Calu3 (cell line): ENCODE measurements around the genes LTB, NCR3, PRRC2A, C6orf47, SAPCD1 and CYP21A2.

GRCh38 chr6:31582148-31582829 lies at the start of gene LTB:
LTB (minus strand) TSS chr6:31582424.
- PRO-cap: no peak

DNA sequence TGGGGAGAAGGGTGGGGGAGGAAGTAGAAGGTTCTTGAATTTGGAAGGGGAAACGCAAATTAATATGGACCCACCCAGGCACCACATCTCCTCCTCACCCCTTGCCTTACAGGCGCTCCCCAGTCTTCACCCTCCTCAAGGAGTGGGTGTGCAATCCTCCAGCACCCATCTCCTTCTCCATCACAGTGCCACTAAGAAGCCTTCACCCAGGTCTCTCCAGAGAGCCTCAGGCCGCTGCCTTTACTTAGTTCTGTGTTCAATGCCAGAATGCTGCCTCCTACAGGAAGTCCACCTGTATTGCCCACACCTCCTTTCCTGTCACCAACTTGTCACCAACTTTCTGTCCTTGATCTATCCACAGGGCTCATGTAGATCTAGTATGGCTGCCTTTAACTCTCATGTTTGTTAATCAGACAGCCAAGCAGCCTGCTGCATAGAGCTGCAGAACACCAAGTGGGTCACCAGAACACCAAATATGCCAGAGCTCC lies 601 bp upstream of the LST1 start:
- PRO-cap: no peak

DNA sequence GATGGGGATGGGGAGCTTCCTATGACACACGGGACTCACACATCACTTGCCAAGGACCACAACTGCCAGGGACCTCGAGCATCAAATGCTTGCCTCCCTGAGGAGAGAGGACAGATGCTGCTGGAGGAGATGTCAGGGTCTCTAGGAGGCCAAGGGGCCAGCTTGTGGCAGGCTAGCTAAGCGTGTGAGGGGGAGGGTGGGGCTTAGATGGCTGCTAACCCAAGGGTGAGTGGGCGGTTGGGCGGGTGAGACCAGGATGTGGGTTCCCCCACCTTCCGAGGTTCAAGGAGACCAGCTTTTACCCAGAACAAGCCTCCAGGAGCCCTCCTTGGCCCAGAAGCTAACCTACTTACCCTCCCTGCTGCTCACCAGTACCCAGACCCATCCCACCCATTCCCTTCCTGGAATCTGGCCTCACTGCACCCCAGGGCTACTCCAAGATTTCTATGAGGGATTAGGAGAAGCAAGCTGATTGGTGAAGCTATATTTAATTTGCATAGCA lies at the start of gene NCR3:
NCR3 (minus strand) TSS at position 189 of the 502 bp plus-strand sequence.
- PRO-cap: no peak

- PRO-cap: bidirectional peak, plus-strand start at chr6:31620715, minus-strand start at chr6:31620340; bidirectional peak, plus-strand start at chr6:31620889, minus-strand start at chr6:31620893; bidirectional peak, plus-strand start at chr6:31621063, minus-strand start at chr6:31620998
These were observed at the start of gene PRRC2A for GRCh38 chr6:31620488-31621125. PRRC2A (plus strand) TSS chr6:31620715.

DNA sequence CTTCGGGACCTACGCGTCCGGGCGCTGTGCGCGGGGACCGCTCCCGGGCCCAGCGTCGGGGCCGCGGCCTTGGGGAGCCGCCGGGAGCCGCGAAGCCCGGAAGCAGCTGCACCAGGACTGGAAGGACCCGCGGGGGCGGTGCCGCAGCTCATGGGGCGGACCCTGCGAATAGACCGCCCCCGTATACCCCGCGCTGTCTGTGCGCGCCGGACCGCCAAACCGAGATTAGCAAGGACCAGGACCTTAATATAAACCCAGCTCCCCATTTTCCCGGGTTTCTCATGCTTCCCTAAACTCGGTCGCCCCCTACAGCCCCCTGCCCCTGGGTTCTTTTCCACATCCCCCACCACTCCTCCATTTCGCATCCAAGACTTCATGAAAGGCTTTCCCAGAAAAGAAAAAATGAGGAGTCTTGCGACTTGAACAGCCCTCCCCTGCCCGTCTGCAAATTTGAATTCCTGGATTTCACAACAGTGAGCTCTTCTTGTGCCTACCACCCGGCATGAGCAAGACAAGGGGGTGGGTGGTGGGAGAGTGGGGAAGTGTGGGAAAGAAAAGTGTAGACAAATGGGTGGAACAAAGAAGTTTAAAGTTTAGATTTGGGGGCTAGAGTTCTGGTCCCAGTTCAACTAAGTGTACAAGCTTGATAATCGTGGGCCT lies at the start of gene C6orf47:
C6orf47 (minus strand) TSS at position 119 of the 660 bp plus-strand sequence.
- PRO-cap: bidirectional peak, plus-strand start at position 217 of the sequence, minus-strand start at position 96 of the sequence

DNA sequence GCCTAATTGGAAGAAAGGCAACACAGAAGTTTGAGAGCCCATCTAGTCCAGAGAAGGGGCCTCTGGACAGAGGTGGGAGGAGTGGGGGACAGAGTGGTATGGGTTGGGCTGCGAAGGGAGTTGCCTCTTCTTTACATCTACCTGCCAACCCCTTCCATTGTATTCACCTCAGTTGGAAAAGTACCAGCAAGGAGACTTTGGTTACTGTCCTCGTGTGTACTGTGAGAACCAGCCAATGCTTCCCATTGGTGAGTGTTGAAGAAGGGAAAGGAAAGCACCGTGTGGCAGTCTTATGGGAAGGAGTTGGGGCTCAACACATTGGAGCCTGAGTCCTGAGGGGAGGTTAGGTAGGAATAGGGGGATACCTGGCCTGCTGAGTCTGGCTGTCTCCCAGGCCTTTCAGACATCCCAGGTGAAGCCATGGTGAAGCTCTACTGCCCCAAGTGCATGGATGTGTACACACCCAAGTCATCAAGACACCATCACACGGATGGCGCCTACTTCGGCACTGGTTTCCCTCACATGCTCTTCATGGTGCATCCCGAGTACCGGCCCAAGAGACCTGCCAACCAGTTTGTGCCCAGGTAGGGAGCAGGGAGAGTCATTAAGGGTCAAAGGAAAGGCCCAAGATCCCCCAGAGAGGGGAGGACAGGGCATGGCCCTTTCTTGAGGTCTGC lies 713 bp upstream of the LY6G5B start:
- PRO-cap: no peak

DNA sequence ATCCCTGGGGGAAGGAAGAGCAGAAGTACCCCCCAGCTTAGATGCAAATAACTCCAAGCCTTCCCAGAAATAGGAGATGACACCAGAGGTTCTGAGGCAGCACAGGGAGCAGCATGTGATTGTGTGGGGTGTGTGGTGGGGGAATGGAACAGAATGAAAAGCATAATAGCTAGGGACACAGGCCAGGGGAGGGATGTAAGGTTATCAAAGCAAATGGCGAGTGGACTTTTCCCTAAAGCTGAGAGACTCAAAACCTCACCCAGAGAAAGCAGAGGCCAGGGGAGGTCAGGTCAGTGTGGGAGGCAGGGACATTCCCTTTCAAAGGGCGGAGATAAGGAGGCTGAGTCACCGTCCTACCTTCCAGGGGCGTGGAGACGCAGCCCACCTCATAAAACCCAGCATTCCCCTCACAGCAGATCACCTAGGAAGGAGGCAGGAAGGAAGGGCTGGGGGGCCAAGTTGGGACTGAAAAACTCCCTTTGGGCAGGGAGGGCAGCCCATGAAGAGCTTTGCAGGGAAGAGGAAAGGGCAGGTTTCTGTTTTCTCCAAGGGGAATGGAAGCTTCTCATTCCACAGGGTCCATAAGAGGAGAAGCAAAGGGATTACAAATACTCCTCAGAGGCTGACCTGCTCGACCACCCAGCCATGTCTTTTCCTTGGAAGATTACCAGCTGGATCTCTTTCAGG lies 9.5 kb upstream of the LY6G5C start:
- PRO-cap: no peak

DNA sequence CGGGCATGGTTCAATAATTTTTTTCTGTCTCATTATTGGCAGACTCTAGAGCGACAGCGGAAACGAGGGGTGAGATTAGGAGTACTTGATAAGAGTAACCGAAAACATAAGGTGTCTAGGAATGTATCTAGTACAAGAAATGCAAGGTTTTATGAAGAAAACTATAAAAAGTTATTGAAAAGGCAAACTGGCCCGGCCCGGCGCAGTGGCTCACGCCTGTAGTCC lies 303 bp upstream of the ABHD16A start:
- PRO-cap: no peak

DNA sequence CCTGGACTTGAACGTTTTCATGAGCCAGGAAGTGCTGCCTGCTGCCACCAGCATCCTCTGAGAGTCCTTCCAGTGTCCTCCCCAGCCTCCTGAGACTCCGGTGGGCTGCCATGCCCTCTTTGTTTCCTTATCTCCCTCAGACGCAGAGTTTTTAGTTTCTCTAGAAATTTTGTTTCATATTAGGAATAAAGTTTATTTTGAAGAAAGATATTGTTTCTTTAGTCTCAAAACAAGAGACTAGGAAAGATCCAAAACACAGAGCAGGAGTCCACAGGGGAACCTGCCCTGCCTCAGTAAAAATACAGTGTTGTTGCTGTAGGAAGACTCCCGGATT lies at the start of gene SAPCD1:
SAPCD1 (plus strand) TSS at position 186 of the 334 bp plus-strand sequence.
- PRO-cap: no peak

GRCh38 chr6:31762805-31763941 lies 717 bp downstream of the SAPCD1 start:
- PRO-cap: no peak

- PRO-cap: bidirectional peak, plus-strand start at chr6:31775423, minus-strand start at chr6:31775361
These were observed 2.0 kb downstream of the VWA7 start for GRCh38 chr6:31775065-31775550.

DNA sequence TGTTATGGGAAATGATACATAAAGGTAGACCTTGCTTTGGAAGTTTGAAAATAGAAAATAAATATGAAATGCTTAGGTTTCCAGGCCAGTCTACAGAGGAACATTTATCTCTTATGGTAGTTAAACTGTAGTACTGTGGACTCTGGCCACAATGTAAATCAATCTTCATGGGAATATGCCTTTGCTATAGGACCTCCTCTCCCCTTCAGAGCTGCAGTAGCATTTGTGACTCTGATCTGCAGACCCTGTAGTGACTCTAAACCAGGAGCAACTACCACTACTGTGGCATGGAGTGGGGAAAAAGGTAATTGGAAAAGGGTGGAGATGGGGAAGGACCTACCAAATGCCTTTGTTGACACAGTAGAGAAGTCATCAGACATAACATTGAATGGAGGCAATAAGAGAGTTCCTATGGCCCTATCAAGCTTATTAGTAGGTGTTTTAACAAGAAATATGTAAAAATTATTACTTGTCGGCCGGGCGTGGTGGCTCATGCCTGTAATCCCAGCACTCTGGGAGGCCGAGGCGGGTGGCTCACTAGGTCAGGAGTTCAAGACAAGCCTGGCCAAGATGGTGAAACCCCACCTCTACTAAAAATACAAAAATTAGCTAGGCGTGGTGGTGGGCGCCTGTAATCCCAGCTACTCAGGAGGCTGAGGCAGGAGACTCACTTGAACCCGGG lies 4.7 kb downstream of the HSPA1A start:
- PRO-cap: no peak

- PRO-cap: no peak
These were observed 3.5 kb downstream of the NEU1 start for GRCh38 chr6:31859094-31859449.

- PRO-cap: no peak
These were observed 8.3 kb downstream of the EHMT2 start for GRCh38 chr6:31888919-31889893.

- PRO-cap: no peak
These were observed 1.4 kb downstream of the CFB start for GRCh38 chr6:31947000-31947971.

- PRO-cap: no peak
These were observed at the start of gene CYP21A2 for GRCh38 chr6:32037882-32039125. CYP21A2 (plus strand) TSS chr6:32038415.

- PRO-cap: no peak
These were observed 1.0 kb upstream of the TNXB start for GRCh38 chr6:32110267-32110498.

DNA sequence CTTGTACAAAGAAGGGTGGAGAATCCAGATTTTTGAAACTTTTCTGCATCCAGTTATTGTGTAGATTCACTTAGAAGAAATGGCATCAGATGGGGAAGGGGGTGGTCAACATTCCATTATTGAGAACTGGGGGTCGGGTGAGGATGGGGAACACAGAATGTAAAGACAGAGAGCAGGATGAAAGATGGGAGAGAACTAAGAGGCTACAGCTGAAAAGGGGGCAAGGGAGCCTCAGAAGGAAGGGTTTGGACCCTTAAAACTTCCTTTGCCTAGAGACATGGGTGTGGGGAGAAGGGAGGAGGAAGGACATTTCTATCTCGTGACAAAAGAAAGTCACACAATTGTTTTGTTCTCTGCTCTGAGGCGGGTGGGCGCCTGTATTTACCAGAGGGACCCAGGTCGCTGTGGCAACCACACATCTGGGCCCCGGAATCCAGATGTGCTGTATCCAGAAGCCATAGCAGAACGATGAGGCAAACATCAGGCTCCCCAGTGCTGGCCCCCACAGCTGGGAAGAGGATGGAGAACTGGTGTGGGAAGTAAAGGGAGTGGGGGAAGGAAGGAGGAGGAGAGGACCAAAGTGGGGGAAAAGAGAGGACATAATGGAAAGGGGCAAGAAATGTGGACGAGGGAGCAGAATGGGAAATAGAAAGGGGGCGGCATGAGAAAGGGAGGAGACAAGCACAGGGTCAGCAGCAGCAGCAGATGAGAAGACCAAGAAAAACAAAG lies 3.2 kb upstream of the TNXB start:
- PRO-cap: no peak

DNA sequence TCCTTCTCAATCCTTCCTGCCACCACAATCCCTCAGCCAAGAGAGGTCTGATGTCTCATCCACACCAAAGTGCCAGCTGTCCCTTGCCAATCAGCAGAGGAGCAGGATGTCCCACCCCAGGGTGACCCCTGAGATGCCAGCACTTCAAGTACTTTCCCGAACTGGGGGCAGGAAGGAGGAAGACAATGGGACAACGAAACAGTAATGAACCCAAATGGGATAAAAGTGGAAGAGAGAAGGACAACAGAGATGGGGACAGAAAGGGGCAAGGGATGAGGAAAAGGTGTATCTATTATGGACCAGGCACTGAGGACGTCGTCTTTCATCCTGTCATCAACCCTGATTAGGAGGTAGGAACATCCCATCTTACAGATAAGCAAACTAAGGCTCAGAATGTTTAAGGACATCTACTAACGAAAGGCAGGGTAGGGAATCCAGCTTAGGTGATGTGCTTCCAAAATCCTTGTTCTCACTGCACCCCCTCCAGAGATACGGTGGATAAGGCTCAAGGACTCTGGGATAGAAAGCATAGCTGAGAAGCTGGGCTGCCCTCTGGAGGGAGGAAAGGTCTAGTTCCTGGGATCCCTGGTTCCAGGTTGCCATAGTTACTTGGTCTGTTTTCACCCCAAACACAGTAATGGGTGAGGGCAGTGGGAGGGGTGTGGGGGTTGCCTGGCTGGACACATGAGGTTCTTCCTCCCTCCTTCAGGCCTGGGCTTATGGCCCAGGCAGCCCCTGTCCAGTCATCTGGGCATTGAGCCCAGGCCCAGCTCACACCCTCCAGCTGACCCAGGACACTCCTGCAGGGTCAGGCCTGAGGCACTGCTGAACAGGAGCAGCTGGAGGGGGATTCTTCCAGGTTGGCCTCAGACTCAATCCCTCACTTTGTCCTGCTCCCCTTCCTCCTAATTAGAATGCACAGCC lies 4.6 kb upstream of the TNXB start:
- PRO-cap: no peak

DNA sequence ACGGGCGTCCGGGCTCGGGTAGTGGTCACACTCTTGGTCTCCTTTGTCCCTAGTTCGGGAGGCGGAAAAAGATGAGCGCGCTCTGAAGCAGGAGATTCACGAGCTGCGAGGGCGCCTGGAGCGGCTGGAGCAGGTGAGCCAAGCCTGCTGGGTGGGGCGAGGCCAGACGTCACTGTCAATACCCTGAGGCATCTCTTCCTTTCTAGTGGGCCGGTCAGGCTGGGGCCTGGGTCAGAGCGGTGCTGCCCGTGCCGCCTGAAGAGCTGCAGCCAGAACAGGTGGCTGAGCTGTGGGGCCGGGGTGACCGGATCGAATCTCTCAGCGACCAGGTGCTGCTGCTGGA lies 2.9 kb downstream of the EGFL8 start:
- PRO-cap: no peak